Tongue (tissue), 2 donors: ENCODE measurements around a stretch of chr17.

- RAMPAGE, long total RNA, result no peak
Observed at GRCh38 chr17:37449939-37450838, 39.5 kb upstream of the DUSP14 start.

DNA sequence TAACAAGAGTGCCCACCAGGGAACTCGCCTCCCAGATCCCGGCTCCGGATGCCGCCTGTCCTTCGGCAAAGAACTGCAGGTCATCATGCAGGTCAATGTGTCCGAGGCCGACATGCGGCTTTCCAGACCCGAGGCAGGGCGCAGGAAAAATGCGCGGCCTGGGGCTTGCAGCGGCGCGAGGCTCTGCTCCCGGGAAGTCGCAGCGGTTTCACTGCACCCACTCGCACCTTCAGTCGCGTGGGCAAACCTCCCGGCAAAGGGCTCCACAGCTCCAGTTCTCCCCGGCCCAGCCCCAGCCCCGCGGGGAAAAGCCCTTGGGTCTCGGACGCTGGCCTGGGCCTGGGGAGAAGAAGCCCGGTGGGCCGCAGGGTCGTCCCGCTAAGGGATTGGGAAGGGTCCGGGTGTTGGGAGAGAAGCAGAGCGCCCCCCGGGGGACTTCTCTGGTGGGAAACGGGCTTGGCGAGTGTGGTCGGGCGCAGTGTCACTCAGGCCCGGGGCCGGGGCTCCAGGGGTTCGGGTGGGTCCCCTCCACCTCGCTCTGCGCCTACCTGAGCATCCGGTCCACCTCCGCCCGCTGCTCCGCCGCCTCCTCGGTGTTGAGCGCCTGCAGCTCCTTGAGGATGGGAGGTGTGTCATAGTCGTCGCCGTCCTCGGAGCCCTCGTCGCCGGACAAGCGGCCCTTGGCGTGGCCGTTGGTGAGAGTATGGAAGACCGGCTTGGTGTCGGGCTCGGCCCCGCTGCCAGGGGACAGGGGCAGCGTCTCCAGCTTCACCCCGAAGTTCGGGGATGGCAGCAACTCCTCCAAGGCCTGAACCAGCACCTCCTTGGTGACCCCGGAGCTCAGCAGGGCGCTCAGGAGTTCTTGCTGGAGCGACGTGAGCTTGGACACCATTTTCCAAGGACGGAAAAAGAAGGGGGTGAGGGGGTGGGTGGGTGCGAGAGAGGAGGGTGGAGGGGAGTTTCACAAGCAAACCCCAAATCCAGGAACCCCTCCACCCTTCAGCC is 564 bp downstream of the HNF1B start:
- RAMPAGE, long total RNA, result no peak

GRCh38 chr17:37828801-37829164 is 83.9 kb upstream of the HNF1B start:
- RAMPAGE, long total RNA, result no peak

GRCh38 chr17:38349017-38349656 is 2.5 kb upstream of the SOCS7 start:
- RAMPAGE, long total RNA, result no peak

DNA sequence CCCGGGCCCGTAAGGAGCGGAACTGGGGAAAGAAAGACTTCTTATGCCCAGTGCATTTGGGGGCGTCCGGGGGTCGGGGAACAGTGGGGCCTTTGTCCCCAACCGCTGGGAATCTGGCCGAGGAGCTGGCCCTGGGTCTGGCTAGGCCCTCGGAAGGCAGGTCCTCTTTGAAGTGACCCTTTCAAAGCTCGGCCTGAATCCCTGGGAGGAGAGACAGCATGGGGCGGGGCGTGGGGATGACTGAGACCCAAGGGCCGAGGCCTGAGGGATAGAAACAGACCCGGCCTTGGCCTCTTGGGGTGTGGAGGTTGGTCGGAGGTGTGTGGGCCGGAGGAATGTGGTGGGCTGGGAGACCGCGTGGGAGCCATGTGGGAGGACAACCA is 6.0 kb downstream of the ARHGAP23 start:
- RAMPAGE, long total RNA, result no peak

DNA sequence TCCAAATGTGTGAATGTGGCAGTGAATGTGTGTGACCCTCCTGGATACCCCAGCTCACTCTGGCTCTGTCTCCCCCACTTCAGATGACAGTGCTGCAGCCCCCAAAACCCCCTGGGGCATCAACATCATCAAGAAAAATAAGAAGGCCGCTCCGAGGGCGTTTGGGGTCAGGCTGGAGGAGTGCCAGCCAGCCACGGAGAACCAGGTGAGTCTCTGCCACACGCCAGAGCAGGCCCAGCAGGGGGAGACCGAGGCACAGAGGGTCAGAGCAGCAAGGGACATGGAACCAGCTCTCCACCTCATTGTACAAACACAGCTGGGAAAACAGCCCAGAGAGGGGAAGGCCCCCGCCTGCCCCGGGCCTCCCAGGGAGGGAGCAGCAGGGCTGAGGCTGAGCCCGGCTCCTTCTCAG is 53.7 kb downstream of the ARHGAP23 start:
- RAMPAGE, long total RNA, result no peak

DNA sequence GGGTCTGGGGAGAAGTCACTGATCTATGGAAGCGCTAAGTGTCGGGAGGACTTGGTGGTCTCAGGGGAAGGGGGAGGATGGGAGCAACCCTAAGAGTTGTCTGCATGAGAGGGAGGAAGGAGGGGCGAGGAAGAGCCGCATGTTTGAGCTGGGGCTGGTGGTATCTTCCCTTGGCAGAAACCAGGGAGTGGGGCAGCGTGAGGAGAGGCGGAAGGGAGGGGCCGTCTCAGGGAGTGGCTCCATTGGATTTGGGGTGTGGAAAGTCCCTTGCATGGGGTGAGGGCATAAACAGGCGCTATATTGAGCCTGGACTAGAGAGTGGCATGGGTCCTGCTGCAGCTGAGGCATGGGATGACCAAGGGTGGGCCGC is 55.8 kb downstream of the ARHGAP23 start:
- RAMPAGE, long total RNA, result no peak

GRCh38 chr17:38510012-38511163 is 82.1 kb downstream of the ARHGAP23 start:
- RAMPAGE, long total RNA, result no peak

- RAMPAGE, long total RNA, result no peak
Observed at GRCh38 chr17:38559363-38559807, 46.4 kb downstream of the SRCIN1 start.

- RAMPAGE, long total RNA, result no peak
Observed at GRCh38 chr17:38563880-38564389, 41.8 kb downstream of the SRCIN1 start.

GRCh38 chr17:38676825-38677387 is 2.1 kb upstream of the EPOP start:
- RAMPAGE, long total RNA, result no peak

- RAMPAGE, long total RNA, result no peak
Observed at GRCh38 chr17:38728052-38729158, 1.7 kb upstream of the CISD3 start.

GRCh38 chr17:38731795-38732275 is 1.7 kb downstream of the CISD3 start:
- RAMPAGE, long total RNA, result no peak

DNA sequence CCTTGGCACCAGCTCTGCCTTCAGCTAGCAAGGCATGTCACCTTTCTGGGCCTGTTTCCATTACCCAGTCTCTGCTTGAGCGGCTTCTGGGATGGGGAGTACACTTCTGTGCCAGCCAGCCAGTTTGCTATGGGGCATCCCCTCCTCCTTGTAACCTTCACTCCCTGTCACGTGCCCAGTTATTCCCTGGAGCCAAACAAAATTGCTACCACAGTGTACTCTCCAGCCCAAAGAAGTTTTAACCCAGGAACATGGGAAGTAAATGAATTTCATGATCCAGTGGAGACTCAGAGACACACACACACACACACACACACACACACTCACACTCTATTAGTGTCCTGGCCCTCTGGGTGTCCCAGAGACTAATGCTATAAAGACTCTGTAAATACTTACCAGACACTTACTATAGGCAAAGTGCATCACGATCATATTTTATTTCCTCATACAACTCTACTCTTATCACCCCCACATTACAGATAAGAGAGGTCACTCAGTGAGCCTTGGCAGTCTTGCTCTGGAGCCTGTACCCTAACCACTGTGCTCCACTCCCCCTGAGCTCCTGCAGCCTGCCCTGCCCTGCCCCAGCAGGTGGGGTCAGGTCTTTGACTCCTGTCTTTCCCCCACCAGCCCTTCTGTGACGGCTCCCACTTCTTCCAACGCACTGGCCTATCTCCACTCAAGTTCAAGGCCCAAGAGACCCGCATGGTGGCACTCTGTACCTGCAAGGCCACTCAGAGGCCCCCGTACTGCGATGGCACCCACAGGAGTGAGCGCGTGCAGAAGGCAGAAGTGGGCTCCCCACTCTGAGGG is 2.7 kb downstream of the CISD3 start:
- RAMPAGE, long total RNA, result no peak

DNA sequence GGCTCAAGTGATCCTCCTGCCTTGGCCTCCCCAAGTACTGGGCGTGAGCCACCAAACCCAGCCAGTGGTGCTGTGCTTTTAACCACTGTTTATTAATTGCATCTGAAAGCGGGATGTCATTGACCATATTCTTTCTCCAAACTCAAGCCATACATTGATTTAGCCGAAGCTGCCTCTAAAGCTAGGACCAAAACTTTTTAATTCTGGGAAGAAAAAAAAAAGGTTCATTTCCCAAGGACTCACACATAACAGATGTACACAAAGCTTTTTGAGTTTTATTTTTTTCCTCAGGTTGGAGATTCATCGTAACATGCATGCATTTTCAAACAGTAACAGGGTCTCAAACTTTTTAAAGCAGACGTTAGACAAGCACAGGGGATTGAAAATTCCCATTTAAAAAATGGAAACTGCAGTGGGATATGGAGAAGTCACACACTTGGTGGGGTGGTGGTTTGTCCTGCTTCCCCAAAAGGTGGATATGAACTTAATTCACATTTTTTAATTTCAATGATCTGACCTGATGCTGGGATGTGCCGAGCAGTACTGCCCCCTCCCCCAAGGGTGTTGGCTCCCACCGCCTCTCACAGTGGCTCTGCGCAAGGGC is 13.0 kb downstream of the PSMB3 start:
- RAMPAGE, long total RNA, result no peak

DNA sequence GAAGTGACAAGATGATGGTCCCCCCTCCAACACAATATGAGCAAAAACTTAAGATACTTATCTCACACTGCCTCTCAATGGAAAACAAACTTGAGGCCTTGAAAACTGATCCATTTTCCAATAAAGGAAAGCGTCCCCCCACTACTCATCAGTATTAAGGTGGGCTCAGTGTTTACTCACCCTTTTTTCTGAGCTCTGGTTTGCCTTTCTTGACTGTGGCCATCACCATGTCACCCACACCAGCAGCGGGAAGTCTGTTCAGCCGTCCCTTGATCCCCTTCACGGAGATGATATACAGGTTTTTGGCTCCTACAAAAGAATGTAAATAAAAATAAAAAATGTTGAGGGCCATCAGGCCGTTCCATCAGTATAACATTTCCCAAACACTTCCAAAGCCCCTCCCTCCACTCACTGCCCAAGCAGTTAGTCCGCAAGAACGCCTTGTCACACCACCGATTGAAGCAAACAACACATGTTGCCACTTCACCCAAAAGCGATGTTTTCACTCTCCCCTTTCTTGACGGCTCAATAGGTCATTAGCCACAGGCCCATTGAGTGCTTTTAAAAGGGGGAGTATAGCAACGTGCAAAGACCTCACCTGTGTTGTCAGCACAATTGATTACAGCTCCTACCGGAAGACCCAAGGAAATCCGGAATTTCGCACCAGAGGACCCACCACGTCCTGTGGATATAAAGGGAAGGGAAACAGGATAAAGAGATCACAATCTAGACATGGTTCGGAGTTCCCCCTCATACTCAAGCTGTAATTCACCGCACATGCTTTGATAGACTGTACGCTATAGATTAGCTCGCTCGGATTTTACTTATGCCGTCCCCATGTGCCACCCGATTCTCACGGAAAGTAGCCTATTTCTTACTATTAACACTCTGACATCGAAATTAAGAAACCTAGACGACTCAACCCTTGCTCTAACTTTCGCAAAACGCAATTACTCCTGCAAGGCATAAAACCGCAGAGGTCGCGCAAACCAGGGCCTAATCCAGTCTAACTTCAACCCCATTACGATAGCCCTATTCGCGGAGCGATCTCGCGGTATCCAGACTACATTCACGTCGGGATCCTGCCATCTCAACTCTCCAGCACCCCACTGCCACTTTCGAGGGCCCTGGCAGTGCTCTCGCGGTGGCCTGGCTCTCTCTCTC is 715 bp downstream of the RPL23 start:
- RAMPAGE, long total RNA, result no peak

GRCh38 chr17:38870293-38870817 is 497 bp downstream of the LASP1 start:
- RAMPAGE, long total RNA, result no peak

DNA sequence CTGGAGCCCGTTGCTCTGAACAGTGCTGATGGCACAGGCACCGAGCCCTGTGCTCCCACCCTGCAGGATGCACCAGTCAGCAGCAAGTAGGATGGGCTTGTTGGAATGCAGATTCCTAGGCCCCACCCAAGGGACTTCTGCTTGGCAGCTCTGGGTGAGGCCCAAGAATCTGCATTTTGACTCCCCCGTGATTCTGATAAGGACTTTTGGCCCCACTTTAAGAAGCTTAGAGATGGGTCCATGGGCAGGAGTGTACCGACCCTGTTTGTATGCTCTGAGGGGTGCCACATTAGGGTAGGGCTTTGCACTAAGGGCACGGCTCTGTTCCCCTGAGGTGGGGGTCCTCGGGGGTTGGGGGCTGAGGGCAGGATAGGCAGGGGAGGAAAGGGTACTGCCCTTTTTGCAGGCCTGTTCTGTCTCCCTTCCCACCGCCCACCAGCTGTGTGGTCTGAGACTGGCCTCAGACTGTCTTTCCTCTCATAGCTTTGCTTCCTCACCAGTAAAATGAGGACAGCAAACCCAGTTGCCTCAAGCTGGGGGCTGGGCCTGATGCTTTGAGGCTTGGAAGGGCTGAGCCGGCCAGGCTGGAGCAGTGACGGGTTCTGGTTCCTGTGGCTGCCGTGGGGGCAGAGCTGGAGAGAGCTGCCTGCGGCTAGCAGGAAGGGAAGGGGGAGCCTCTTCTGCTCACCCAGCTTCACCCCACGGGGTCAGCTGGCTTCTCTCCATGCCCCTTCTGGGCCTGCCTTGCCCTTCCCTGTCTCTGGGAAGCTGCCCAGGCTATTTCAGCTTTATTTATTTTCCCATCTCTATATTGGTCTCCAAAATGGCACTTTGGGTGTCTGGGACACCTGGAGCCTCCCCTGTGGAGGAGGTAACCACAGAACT is 23.6 kb downstream of the LASP1 start:
- RAMPAGE, long total RNA, result no peak

DNA sequence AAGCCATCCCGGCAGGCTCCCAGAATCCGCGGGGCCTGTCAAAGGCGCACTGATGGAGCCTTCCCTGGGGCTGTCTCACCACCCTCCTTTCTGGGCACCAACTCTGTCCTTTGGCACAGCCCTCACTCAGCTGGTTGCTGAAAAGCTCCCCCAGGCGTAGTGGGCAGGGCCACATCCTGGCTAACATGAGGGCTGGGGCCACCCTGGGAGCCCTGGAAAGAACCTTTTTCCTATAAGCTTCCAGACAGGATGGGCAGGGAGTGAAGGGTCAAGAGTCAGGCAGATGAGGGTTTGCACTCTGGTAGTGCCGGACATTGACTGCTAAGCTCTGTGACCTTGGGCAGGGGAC is 27.8 kb downstream of the LASP1 start:
- RAMPAGE, long total RNA, result no peak

- RAMPAGE, long total RNA, result no peak
Observed at GRCh38 chr17:38903441-38903989, 33.7 kb downstream of the LASP1 start.